Cardiac atrium fibroblast (primary cell): ENCODE results near the genes TMEM30A, SENP6, MYO6 and PHIP.

GRCh38 chr6:73452545-73452696 is 324 bp upstream of the CGAS start:
- RAMPAGE, long total RNA: no peak

DNA sequence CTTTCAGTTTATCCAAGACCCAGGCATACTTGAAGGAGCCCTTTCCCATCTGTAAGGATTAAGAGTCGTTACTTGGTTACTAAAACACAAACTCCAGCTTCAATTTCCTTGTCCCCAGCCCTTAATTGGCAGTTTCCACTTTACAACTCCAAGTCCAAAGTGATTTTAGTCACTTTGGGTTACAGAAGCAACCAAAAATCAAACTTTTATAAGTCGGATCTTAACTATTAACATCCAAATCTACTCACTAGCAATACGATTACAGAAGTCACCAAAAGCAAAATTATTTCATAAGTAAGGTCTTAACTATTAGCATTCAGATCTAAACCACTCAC is 1.4 kb downstream of the EEF1A1 start:
- RAMPAGE, long total RNA: no peak

DNA sequence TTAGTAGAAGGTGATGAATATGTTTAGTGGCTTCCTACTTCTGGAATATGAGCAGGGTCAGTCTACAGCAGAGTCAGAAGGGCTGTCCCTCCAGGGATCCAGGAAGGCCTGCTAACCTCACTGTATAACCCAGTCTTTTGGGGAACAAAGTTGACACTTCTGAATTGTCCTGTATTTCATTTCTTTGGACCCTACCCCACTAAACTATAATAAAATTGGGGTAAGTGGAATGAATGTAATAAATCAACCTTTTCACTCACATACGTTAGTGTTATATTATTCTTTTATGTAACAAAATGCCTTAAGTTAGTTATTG is 191.0 kb downstream of the CD109 start:
- RAMPAGE, long total RNA: no peak

- RAMPAGE, long total RNA: no peak
Observed at GRCh38 chr6:75084790-75085911, 120.7 kb downstream of the COL12A1 start.

GRCh38 chr6:75252819-75253429 is 9.3 kb upstream of the COX7A2 start:
- RAMPAGE, long total RNA: no peak

- RAMPAGE, long total RNA: no peak
Observed at GRCh38 chr6:75268083-75268455, 16.5 kb downstream of the TMEM30A start.

DNA sequence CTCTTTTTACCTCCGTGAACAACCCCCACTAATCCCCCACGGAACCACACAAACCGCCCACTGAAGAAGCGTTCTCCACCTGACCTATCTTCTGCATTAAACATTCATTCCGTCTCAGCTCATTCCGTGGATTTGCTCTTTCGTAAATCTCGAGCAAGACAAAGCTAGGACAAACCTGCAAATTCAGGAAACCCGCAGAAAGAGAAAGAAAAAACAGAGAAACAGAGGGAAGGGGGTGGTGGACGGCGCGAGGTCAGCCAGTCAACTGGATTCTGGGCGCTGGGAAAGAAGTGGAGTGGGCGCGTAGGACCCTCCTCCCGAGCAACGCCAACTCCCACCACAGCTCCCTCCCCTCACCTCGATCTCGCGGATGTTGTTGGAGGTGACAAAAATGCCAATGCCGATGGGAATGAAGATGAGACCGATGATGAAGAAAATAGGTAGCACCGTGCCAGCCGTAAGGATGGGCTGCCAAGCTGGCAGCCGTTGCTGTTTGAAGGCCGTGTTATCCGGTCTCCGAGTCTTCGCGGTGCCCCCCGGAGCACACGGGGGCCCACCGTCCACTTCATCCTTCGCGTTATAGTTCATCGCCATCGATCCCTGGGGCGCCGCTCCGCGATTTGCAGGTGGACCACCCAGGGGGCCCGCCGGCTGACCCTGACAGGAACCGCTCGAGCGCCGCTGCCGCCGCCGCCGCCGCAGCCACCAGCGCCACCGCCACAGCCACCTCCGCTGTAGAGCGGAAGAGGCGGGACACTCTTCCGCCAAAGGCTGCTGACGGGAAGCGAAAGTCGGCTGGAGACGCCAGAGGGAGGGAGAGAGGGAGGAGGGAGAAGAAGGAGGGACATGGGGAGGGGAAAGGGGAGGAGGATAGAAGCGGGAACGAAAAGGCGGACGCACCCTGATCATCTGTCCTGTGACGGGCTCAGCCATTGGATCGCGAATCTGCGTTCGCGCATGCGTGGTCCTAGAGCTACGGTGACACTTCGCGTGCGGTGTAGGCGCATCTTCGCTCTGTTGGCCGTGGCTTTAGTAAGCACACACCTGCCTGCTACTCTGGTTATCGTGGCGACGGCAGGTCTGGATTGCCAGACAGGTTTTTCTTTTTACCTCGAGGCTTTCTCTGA is at the start of gene TMEM30A:
Gene TMEM30A (minus strand): TSS at position 748 of the 1,127 bp plus-strand sequence.
- RAMPAGE, long total RNA: start-site peak on the minus strand centred at position 728 of the sequence, 60 bp wide, 752 and 228 reads in 2 replicates

- RAMPAGE, long total RNA: no peak
Observed at GRCh38 chr6:75331719-75332191, 47.2 kb upstream of the TMEM30A start.

- RAMPAGE, long total RNA: no peak
Observed at GRCh38 chr6:75601504-75602220, at the start of gene SENP6. Gene SENP6, plus strand, starts transcription at chr6:75601880.

GRCh38 chr6:75663107-75663700 is 61.5 kb downstream of the SENP6 start:
- RAMPAGE, long total RNA: no peak

- RAMPAGE, long total RNA: start-site peak on the plus strand at chr6:75749201-75749281, 34 and 13 reads in 2 replicates
Observed at GRCh38 chr6:75748836-75749499, at the start of gene MYO6. Gene MYO6, plus strand, starts transcription at chr6:75749239.

DNA sequence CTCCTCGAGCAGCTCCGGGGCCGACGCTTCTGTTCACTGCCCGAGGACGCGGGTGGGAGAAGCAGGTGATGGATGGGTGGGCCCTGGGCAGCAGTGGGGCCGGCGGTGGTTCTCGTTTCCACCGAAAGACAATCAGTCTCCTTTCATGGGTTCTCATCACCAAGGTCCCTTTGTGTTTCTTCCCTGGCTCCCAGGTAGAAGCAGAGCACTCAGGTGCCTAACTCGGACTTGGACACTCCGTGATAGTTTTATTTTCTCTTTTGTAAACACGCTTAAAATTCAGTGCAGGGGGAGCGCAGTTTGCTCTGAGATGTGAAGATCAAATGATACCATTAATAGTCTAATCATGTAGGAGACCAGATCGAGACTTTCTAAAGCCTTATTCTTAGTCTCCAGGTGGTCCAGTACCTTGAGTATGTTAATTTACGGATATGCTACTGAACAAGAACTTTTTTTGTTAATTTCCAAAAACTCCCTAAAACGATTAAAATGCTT is 508 bp downstream of the MYO6 start:
- RAMPAGE, long total RNA: no peak

DNA sequence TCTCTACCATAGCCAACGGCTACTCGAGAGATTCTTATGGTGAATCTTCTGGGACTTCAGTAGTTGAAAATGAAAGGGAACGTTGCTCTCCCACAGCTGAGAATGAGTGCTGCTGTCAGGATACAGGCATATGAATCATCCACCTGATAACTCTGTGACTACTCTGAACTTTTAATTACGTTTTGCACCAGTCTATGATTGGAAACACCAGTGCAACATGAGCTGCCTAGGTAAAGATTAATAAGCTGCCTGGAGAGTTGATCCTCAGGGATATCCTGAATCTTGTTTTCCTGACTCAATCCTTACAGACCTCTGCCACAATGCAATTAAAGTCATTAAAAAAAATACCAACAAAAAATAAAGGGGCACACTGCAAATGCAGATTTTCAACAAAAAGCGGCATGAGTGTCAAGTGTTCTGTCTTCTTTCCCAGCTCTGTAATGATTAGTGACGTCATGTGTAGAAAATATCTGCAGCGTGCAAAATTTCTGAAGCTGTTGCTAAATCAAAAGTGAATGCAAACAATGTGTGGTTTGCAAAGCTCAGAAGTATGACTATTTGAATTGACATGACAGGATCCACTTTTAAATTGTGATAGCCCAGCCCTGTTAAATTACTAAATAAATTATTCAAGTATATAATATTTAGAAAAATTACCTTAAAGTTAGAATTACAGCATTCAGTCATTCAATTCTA is 432.2 kb downstream of the HTR1B start:
- RAMPAGE, long total RNA: no peak

GRCh38 chr6:77073020-77073304 is 390.3 kb downstream of the HTR1B start:
- RAMPAGE, long total RNA: no peak

GRCh38 chr6:77465916-77466908 is 2.9 kb upstream of the HTR1B start:
- RAMPAGE, long total RNA: no peak

DNA sequence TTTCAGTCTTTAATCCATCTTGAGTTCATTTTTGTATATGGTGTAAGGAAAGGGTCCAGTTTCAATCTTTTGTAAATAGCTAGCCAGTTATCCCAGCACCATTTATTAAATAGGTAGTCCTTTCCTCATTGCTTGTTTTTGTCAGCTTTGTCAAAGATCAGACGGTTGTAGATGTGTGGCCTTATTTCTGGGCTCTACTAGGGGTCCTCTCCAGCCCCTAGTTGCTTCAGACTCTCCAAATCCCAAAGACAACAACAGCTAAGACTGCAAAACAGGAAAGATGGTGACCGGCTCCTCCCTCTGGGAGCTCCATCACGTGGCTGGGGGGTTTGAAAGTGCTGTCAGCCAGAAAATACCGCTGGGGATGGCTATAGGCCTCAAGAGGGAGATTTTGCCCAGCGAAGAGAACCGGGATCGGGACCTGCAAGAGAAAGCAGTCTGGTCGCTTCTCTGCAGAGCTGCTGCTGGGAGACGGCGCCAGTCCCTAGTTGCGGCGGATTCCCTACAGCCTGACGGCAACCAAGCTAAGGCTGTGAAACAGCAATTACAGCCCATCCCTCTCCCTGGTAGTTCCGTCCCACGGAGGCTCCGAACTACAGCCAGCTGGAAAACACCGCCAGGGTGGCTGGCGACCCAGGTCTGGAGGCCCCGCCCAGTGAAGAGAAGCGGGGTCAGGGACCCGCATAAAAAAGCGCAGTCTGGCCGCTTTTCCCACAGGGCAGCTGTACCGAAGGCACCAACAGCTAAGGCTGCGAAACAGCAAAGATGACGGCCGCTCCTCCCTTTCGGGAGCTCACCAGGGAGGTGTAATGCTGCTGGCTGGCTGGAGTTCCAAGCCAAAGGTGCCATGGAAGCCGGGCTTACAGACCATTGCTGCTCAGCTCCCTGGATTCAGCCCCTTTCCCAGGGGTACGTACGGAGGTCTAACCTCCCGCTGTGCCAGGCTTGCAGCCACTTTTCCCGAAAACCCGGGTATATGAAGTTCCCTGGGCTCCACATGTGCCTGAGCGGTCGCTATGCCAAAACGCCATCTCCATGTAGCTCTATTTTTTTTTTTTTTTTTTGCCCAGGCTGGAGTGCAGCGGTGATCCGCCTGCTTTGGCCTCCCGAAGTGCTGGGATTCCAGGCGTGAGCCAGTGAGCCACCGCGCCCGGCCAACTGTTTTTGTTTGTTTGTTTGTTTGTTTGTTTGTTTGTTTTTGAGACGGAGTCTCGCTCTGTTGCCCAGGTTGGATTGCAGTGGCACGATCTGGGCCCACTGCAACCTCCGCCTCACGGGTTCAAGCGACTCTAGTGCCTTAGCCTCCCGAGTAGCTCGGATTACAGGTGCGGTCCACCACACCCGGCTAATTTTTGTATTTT is 238.0 kb upstream of the IRAK1BP1 start:
- RAMPAGE, long total RNA: no peak

- RAMPAGE, long total RNA: start-site peak on the minus strand at chr6:79078200-79078222, 127 and 31 reads in 2 replicates
Observed at GRCh38 chr6:79077413-79078406, at the start of gene PHIP. Gene PHIP, minus strand, starts transcription at chr6:79078254.

DNA sequence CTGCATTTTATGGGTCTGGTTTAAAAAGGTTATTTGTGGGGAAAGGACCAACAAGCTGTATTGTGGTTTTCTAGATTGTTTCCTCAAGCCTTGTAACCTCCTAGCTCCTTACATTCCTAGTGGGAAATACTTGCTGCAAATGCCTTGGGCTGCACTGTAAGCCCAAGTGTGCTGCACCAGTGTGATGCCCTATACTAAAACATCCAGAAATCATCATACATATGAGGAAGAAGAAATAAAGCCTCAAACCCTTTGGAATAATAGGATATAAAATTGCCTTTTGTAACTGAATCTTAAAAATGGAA is 1.7 kb upstream of the PHIP start:
- RAMPAGE, long total RNA: no peak

DNA sequence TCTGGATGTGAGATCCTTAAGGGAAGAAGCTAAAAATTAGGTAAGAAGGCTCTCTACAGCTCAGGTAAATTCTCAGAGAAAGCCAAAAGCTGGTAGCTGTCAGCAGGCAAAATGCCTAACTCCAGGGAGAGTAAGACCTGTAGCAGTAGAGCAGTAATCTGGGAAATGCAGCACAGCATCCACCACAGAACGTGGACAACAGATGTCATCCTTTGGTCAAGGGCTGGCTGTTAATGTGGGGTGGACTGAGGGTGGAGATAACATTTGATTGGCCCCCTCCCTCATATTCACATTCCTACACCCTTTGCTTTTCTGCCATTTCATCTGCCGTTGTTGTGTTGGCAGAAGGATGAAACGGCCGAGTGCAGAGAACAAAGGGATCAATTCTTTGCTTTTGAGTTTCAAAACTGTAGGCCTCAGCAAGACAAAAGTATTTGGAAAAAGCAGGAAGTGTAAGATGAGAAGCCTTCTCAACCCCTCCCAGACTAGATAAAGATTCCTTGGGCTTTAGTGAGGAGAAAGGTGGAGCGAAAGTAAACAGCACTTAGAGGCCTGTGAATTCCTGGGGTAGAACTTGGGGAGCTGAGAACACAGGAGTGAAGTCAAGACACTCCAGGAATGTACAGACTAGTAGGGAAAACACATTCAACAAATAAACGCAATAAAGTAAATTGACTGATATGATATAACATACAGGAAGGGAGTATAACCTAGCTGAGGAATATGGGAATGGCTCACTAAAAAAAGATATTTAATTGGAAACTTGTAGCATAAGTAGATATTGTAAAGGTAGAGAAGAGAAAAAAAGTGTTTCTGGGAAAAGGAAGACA is 74.3 kb upstream of the PHIP start:
- RAMPAGE, long total RNA: no peak

DNA sequence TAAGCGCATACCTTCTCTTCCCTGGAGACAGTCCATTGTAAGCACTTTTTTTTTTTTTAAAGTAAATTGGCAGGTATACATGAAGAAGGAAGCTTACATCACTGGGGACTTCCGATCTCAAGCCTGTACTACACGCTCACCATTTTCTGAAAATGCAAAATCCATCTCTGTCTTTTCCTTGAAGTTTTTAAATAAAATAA is 92.9 kb upstream of the PHIP start:
- RAMPAGE, long total RNA: no peak